OVCAR3 (cell line): Measurements from ENCODE around the genes RAD51AP1 and AKAP3.

- RRBS = 7% methylated on average over 1 of the region's 3 CpGs
Measured at GRCh38 chr12:3415885-3416117, 75.2 kb upstream of the PRMT8 start.

DNA sequence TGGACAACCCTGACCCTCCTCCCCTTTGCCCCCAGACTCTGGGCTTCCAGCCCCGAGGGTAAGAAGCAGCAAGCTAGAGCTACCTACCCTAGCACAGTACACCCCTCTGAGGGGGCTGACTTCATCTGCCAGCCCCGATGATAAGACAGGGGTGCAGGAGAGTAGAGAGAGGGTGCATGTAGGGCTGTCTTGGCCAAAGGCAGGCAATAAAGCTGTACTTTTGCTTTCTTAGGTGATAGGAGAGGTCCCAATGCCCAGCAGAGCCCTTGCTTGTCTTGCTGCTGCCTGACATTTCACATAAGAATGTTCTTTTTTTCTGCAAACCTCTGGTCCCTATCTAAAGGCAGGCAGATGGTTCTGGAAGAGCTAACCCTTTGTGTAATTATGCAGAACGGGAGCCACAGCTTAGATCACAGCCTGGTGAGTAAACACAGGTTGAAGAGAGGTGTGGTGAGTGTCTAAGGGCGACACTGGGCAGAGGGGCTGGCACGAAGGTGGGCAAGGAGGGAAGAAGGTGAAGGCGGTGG is 42.6 kb downstream of the PRMT8 start:
- RRBS = no CpG with 5 or more reads among the region's 6 CpGs

DNA sequence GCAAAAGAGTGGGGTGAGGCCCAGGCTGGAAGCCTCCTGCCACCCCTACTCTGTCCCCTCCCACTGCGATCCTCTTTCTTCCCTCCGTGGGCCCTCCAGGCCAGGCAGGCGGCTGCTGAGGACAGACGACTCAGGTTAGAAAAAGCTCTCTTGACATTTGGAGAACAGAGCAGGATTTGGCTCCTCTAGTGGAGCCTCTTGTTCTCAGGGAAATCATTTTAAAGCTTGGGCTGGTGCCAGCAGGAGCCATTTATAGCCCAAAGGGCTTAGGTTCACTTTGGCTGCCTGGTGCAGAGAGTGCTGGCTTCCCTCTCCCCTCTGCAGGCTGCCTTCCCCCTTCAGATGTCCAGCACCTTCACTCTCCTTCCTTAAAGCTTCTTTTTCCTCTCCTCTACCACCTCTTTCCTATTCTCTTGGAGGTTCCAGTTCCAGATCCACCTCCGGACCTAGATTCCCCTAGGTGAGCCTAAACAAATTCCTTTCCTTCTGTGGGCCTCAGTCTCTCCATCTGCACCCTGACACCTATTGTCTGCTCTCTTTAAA is 43.1 kb downstream of the PRMT8 start:
- RRBS = no CpG with 5 or more reads among the region's 5 CpGs

- RRBS = 80% methylated on average over 16 of the region's 44 CpGs
Measured at GRCh38 chr12:3838683-3839107, 34.5 kb downstream of the PARP11 start.

DNA sequence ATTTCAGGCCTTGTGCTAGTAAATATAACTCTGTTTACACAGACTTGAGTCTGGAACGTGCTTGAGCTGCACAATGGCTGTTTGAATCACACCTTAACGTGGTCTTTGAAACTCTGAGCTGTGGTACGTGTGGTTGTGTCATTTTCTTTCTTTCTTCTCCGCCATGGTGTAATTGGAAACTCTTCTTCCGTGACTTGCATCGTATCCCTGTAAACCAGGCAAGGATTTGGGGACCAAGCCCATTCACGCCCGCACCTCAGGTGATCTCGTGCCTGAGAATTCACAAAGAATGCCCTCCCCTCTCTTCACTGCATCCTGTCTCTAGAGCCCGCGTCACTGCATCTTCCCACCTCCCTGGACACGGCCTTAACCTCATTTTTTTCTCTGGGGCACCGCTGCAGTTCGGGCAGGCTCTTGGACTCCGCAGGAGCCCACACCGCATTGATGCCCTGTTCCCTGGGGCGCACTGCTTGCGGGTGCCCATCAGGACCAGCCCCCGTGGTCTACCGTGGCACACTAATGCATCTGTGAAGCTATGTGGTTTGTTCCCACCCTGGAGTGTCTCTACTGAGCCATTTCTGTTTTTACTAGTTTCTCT is 78.4 kb upstream of the PARP11 start:
- RRBS = no CpG with 5 or more reads among the region's 20 CpGs

DNA sequence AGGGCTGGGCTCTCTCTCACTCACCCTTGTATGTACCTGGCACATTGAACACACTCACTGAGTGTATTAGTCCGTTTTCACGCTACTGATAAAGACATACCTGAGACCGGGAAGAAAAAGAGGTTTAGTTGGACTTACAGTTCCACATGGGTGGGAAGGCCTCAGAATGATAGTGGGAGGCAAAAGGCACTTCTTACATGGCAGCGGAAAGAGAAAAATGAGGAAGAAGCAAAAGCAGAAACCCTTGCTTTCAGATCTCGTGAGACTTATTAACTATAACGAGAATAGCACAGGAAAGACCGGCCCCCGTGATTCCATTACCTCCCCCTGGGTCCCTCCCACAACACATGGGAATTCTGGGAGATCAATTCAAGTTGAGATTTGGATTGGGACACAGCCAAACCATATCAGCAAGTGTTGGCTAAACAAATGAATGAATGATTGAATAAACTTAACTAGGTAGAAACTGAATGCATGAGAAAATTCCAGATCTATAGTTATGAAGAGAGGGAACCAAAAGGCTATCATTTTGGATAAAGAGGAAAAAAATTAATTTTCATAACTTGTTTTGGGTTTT is 85.3 kb upstream of the PARP11 start:
- RRBS = no CpG with 5 or more reads among the region's 8 CpGs

DNA sequence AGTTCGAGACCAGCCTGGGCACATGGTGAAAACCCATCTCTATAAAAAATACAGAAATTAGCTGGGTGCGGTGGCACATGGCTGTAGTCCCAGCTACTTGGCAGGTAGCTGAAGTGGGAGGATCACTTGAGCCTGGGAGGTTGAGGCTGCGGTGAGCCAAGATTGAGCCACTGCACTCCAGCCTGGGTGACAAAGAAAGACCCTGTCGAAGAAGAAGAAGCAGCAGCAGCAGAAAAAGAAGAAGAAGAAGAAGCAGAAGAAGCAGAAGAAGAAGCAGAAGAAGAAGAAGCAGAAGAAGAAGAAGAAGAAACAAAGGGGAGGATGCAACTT is 139.5 kb upstream of the PARP11 start:
- RRBS = no CpG with 5 or more reads among the region's 4 CpGs

- RRBS = 20% methylated on average over 42 of the region's 92 CpGs
Measured at GRCh38 chr12:4030805-4031905, 158.0 kb upstream of the PARP11 start.

DNA sequence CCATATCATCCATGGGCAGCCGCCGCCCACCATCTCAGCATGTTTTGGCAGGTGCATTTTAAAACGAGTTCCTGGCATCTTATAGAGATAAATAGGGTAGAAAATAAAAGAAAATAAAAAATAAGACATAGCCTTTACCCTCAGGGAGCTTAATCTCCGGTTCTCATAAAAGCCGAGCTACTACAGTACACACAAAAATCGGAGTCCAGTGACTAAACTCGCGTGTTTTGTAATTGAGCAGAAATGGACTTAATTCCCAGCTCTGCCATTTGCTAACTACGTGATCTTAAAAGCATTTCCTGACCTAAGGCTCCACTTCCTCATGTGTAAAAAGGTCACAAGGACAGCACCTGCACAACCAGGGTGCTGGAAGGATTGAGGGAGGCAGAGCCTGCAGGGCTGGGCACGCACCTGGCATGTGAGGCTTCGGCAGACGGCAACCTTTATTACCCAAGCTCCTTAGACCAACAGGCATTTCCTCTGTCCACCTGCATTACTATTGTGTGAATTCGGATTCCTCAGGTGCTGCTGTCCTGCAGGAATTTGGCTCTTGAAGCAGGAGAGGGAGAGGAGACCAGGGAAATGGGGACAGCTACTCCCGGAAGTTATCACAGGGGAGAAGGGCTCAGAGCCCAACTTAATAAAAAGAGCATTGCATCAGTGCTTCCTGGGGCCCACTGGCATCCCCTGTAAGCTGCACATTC is 157.4 kb upstream of the CCND2 start:
- RRBS = no CpG with 5 or more reads among the region's 14 CpGs

DNA sequence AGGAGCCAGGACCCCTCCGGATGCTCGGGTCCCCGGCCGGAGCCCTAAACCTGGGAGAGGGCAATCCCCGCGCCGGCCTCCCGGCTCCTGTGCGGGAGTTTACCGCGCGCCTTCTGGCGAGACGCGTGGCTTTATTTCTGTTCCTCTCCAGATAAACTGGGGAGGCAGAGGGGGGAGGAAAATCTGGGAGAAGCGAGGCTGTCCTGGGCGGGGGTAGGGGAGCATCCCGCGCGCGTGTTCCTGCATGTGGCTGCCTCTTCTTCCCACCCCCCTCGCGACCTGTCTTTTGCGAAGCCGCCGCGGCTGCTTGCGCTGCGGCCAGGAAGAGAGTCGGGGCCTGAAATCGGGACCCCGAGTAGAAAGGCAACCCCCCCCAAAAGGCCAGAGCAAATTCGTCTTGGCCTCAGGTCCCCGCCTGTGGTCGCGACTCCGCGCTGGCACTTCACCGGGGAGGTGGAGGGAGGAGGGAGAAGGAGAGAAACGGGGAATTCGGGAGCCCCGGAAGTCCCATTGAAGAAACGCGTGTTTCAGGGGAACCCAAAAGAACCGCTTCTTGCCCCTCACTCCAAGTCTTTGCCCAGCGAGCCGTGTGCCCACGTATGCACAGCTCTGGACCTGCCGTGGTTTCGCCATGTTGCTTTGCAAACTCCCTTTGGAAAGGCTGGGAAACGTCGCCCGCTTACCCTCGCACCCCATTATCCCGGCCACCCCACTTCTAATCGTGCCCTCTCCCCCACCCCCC is 869 bp downstream of the CCND2 start:
- RRBS = 60% methylated on average over 3 of the region's 56 CpGs

DNA sequence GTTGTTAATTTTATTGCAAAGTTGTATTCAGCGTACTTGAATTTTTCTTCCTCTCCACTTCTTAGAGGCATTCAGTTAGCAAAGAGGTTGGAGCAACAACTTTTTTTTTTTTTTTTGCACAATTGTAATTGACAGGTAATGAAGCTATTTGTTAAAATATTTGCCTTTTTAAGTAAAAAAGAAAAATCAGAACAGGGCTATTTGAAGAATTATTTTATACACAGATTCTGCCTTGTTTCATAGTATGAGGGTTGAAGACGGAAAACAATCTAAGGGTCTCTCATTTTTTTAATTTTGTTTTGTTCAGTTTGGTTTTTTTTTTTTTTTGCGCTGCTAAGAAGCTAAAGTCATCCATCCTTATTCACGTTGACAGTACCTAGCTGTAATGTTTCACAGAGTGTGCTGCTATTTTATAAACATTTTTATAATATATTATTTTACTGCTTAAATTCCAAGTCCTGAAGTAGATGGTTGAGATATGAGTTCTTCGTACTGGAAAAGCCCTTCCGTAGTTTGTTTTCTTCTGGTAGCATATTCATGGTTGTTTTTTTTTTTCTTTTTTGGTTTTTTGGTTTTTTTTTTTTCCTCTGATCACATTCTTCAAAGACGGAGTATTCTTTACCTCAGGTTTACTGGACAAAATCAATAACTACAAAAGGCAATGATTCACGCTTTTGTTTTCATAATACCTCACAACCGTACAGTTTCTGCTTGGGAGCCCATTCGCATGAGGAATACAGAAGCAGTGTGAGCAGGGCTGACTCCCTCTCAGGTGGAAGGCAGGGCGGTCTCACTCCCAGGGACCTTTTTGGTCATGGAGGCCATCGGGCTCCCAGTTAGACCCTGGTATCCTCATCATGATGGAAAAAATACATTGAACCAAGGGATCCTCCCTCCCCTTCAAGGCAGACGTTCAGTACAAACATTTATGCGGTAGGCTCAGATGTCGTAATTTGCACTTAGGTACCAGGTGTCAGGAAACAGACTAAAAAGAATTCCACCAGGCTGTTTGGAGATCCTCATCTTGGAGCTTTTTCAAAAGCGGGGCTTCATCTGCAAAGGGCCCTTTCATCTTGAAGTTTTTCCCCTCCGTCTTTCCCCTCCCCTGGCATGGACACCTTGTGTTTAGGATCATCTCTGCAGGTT is 19.3 kb upstream of the TIGAR start:
- RRBS = no CpG with 5 or more reads among the region's 17 CpGs

GRCh38 chr12:4488190-4488954 is 42.8 kb upstream of the FGF6 start:
- RRBS = no CpG with 5 or more reads among the region's 5 CpGs

GRCh38 chr12:4538651-4539286 is at the start of gene RAD51AP1:
Gene RAD51AP1 (plus strand): TSS chr12:4538890.
- RRBS = no CpG with 5 or more reads among the region's 36 CpGs

DNA sequence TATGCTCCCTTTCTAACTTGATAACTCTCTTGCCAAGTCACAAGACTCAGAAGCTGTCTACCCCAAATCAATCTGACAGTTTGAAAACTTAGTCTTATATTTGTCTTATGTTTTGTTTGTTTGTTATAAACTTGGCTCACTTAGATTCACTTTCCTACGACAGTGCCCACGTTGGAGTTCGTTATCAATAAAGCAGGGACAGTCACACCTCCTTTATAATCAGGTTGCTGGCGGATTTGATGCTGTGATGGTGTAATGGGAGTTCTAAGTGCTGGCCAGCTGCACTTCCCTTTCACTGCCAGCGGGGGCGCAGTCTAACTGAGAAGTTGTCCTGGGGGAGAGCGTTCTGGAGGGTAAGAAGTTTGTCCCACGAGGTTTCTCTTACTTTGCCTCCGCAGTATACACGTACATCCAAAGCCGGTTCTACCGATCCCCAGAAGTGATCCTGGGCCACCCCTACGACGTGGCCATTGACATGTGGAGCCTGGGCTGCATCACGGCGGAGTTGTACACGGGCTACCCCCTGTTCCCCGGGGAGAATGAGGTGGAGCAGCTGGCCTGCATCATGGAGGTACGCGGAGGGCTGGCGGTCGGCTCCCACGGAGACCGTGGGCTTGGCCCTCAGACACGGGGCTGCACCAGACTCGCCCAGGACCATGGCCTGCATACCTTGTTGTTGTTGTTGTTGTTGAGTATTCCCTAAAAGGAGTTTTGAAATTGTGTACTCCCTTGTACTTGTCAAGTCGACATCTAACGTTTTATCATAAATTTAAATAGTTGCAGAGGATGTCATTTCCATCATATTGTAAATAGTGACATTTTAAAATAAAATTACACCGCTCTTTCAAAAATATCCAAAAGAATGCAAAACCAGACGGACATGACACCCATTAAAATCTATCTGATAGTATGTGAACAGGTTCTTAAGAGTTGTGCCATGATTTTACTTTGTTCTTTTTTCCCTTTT is 42.8 kb downstream of the DYRK4 start:
- RRBS = 7% methylated on average over 6 of the region's 30 CpGs

DNA sequence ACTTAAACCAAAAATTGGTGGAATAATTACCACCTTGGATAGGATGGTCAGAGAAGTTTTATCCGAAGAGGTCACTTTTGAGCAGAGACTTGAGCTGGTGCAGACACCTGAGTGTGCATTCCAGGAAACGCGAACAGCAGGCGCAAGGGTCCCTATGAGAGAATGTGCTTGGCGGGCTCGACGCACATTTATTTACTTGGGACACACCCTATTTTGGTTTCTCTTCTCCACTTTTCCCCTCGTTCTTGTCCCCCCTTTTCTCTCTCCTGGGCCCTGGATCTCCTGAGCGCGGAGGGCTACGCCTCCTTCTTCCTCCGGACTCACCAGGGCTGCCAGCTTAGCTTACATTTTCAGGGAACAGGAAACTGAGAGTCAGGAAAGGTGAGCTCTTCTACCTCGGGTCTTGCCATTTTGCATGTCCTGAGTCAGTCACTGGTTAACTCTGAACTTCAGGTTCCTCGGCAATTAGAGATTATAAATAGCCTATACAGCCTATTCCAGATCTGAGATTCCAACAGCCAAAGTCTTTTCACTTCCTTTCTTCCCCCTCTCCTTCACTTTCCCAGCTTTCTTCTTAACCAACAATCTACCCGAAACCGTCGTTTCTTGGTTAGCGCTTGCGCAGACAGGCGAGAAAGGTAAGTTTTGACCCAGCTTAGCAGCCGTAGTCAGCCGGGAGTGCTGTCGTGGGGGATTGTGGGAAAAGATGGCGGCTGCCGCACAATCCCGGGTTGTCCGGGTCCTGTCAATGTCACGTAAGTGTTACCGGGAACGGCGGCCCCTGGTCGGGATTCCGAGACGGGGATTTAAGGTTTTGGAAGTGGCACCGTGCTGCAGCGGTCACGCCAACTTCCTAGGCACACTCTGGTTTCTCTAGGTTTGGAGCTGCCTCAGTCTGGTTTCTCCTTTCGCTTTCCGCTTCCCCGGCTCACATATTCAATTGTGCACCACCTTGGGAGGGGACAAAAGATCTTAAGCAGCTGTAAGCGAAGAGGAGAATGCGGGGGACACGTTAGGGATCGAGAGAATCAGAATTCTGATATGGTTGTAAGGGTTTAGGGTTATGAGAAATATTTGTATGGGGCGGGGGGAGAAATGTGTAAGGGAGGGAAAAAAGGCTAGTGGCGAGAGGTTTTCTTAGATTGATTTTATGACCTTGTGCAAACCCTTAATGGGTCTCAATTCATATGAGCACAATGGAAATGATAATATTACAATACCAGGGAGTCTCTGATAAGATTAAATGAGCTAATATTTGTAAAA is at the start of gene AKAP3:
AKAP3 (minus strand) TSS at position 631 of the 1,263 bp plus-strand sequence.
- RRBS = 6% methylated on average over 5 of the region's 46 CpGs

GRCh38 chr12:4763396-4763957 is 43.3 kb downstream of the GALNT8 start:
- RRBS = 13% methylated on average over 6 of the region's 22 CpGs

- RRBS = no CpG with 5 or more reads among the region's 9 CpGs
Measured at GRCh38 chr12:4766312-4766822, 42.8 kb upstream of the KCNA6 start.

DNA sequence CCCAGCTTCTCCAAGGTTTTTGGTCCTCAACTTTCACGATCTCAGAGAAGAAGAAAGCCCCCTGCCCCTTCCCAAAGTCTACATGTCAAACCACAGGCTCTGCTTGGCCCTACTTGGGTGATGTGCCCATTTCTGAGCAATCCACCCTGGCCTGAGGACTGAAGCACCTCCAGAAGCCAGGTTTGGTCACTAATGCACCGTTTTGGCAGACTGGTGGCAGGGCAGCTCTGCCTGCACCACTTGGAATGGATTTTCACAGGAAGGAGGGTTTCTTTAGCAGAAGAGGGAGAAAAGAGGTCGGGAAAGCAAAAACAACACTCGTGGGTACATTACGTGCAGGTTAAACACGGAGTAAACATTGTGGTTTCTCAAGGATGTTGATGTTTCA is 70.7 kb downstream of the KCNA5 start:
- RRBS = no CpG with 5 or more reads among the region's 6 CpGs

GRCh38 chr12:5946563-5947204 is 1.6 kb upstream of the ANO2 start:
- RRBS = no CpG with 5 or more reads among the region's 9 CpGs

DNA sequence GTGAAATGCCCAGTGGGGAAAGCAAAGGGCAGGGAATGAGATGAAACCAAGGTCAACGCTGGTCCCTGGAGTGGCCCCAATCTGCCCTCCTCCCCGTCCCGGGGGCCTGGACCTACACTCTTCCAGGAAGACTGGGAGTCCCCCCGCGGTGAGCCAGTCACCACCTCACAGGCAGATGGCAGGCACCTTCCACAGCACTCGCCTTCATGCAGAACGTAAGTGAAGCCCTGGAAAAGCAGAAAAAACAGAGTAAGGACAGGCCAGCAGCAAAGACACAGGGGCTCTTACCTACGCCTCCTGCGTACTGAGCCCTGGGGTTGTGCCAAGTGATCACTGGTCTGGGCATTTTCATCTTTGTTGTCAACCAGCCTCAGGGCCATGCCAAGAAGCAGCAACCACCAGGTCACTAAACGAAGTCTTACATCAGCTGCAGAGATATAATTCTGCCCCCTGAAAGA is 26.5 kb upstream of the ANO2 start:
- RRBS = no CpG with 5 or more reads among the region's 10 CpGs